ENCODE measurements around the genes HEATR5A and DTD2.

DNA sequence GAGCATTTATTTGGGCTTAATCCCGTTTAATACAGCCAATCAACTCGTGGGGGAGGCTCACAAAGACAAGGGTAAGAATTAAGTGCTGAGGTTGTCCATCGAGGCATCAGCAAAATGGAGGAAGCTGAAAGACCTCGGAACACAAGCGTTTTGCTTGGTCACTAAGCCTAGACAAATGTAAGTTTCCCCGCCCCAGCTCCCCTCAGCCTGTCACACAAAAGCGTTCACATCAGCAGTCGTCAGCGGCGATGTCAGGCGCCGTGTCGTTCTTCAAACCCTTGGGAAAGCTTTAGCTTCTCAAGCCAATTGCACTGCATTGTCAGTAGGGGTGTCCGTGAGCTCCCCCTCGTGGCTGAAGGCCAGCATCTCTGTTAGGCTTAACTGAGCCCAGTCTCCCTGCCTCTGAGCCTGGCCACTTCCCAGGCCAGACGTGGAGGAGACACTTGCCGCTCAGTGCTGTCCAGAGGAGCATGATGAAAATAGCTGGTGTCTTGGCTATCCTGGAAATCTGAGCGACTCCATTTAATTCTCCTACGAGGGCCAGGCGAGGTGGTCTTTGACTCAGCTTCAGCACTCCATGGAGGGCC, 288.3 kb upstream of the G2E3 start:
- PRO-cap, result no peak

- PRO-cap, result no peak
These were observed 9.8 kb upstream of the SCFD1 start for GRCh38 chr14:30612255-30612771.

GRCh38 chr14:30908900-30909367, 34.6 kb downstream of the COCH start:
- PRO-cap, result no peak

DNA sequence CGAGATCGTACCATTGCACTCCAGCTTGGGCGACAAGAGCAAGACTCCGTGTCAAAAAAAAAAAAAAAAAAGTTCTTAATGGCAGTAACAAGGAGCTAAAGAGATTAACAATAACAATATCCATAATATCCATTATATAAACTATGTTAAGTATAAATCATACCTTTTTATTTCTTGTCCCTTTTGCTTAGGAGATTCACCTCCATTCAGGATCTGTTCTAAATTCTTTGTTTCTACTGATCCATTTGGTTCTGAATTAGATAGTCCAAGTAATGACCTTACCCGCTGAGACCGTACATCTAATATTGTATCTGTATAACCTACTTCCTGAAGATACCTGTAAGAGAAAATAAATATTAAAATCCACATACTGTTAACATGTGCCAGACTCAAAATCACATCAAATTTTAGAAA, 72.6 kb downstream of the COCH start:
- PRO-cap, result no peak

- PRO-cap, result no peak
These were observed 412 bp downstream of the HECTD1 start for GRCh38 chr14:31207323-31207438.

DNA sequence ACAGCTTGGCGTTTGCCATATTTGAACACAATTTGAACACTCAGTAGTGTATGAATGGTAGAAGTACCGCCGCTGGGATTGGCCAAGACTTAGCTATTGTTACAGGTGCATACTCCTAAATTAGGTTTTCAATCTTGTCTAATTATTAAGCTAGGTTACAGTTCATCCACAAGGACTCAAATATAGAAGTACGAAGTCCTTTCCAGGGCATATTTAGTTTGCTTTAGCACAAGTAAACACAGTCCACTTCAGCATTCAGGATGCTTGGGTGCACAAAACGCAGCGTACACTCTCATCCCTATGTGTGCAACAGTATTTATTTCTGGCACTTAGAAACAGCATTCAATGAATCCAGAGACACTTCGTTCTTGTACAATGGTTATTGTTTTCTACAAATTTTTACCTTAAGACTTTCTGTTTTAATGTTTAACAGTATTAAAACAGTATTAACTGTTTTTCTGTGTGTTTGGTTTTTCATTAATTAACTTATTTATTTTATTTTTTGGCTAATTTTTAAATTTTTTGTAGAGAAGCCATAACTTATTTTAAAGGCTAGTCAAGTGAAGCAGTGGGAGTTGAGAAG, 50.6 kb upstream of the HECTD1 start:
- PRO-cap, result no peak

- PRO-cap, result bidirectional peak, plus-strand start at chr14:31420185, minus-strand start at chr14:31419931; bidirectional peak, plus-strand start at chr14:31420763, minus-strand start at chr14:31420550
These were observed at the start of gene HEATR5A for GRCh38 chr14:31419640-31420947. HEATR5A (minus strand) TSS chr14:31420550.

DNA sequence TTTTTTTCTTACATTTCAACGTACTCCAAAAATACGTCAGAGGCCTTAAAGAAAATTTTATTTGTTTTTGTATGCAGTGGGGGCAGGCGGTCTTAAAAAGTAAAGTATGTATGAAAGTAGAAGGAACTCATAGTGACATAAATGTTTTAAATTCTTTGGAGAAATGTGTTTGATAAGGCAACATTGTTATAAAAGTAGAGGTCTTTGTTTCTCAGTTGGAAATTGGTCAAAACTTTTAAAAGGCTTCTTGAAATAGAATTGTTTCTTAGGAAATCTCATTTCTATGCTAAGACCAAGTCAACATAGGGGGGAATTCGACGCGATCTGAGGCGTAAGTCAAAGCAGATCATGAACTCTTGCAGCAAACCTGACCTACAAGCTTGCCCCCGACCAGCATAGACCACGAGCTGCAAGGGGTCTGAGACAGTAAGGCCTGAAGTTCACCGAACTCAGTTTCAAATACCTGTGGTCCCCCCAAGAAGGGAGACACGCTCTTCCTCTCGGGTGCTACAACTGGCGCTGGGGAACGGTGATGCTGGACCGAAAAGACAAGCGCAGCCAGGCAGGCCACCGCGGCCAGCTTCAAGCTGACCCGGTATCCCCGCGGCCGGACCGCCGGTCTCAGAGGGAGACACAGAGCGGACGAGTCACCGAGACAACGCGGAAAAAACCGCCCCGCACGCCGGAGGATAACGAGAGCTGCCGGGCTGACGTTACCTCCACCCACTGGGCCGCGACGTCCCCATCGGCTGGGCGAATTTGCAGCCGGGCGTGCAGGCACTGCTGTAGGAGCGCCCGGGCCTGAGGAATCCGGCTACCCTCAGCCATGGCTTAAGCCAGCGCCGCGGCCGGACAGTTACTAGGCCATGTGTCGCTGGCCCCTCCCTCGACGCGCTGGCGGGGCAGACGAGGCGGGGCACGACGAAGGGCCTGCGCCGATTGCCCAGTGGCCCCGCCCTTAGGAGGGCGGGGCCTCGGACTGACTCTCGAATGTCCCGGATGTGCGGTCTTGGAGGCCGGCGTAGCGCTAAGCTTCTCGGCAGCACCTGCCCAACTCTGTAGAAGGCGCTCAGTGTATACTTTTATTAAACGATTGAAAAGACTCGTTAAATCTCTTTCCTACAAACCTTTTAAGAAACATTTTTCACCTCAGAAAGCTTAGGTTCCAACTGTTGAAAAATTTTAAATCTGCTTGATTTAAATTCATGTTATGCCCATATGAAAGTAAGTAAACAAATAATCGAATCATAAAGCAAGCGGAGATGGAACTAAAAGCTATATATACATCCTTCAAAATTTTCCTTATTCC, at the start of gene DTD2:
Gene DTD2 (minus strand): TSS at position 941 of the 1,309 bp plus-strand sequence.
- PRO-cap, result bidirectional peak, plus-strand start at position 989 of the sequence, minus-strand start at position 858 of the sequence

GRCh38 chr14:31927119-31927780, 149.9 kb upstream of the ARHGAP5 start:
- PRO-cap, result no peak

DNA sequence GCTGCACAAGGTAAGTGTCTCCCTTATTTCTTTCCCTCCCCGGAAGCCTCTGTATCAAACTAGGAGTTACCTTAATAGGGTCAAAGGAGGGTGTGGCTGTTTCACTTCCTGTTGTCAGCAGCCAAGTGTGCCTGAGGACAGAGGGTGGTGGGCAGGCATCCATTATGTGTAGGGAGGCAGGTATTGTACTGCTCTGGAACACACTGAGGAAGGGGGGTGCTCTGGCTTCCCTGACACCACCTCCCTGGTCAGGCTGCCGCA, 132.1 kb upstream of the ARHGAP5 start:
- PRO-cap, result no peak

DNA sequence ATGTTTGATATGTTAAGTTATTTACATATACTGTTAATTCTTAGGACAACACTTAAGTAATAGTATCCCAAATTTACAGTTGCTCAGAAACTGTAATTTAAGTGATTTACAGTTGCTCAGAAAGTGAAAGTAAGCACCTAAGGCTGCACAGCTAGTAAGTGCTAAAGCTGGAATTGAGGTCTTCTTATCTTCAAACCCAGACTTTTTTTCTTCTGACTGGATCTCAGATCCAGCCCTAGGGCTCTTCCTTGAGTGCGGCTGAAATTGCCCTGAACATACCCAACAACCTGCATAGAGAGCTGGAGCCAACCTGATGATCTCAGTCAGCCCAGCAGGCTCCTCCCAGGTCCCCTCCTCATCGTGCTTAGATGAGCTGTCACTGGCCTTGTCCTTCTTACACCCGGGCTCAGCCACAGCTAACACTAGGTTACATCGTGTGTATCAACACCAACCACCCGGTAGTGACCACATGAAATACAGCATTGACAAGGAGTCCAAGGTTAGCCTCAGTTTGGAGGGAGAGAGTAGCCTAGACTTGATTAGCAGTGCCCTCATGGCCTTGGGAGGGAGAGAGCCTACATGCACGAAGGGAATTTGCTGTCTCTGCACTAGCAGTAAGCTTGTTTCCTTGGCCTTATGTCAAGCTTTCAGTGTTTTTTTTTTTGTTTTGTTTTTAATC, 111.1 kb upstream of the ARHGAP5 start:
- PRO-cap, result no peak

DNA sequence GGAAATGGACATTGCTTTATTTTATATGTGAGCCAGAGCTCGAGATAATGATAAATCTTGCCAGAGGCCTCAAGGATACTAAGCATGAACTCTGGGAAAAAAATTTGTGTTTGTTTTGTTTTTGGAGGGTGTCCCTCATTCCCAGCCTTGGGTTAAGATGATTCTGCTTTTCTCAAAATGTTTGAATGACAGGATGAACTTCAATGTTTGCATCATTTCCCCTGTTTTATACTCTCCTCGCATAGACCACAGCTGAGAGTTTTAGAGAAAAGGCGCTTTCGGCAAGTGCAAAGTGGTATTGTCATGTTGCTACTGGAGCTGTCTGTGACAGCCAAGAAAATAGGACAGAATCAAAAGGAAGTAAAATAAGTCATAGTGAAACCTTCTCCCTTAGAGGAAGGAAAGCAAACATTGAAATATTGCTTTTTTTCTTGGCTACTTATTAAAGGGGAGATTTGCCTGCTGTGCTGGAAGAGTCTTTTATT, 33.6 kb upstream of the ARHGAP5 start:
- PRO-cap, result no peak

DNA sequence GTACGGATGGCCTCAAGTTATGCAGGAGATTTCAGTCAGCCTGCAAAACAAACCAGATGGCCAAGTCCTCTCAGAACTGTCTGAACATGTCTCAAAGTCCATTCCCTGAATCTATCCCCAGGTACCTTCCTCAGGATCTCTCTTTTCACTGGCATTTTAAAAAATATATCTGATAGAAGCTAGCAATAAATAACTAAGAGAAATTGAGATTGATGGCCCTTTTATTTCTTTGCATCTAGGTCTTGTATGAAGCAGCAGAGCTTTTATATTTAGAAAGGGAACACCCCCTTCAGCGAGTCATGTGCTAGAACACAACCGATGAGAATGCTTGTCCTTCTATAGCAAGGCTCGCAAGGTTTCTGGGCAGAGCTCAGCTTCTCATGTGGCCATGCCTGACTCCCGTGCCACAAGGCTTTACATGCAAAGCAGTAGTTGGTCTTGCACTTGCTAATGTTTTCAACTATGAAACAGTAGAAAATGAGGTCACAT, 125.0 kb downstream of the AKAP6 start:
- PRO-cap, result no peak

- PRO-cap, result no peak
These were observed 144.3 kb downstream of the AKAP6 start for GRCh38 chr14:32473268-32474017.

GRCh38 chr14:32574056-32574488, 245.0 kb downstream of the AKAP6 start:
- PRO-cap, result no peak

DNA sequence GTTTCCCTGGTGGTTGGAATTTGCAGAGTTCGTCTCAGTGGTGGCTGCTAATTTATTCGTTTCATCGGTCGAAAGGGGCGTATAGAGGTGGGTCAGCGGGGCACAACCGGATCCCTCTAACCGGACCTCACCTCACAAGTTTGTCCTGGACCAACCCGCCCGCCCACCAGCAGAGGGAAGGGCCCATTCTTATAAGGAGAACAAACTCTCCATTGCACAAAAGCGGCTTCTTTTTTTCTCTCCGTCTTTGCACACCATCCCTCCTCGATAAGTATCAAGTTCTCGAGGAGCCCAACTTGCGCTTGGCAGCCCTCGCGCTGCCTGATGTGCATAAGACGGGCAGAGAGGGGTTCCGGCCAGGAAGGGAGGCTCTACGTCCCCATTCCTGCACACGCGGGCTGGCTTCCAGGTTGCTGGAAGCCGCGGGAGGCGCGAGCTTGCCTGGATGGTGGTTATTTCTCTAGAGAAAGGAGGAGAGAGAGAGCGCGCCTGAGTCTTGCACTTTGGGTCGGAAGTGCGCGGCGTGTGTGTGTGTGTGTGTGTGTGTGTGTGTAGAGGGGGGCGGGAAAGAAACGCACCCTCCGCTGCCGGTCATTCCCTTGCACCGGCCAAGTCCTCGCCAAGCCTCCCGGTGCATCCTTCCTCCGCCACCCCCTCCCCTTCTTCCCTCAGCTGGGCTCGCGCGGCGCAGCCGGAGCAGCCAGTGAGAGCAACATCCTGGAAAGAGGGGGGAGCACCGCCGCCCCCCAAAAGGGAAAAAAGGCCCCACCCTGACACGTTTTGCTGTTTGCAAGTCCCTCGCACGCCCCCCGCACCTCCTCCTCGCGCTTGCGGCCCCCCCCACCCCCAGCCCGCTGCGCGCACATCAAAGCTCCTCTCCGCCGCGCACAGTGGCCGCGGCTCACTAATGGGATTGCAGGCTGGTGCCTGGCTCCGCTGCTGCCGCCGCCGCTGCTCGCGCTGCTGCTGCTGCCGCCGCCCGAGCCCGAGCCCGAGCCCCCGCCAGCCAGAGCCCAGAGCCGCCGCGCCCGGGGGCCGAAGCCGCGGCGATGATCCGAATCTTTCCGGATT, 4.5 kb upstream of the NPAS3 start:
- PRO-cap, result no peak

DNA sequence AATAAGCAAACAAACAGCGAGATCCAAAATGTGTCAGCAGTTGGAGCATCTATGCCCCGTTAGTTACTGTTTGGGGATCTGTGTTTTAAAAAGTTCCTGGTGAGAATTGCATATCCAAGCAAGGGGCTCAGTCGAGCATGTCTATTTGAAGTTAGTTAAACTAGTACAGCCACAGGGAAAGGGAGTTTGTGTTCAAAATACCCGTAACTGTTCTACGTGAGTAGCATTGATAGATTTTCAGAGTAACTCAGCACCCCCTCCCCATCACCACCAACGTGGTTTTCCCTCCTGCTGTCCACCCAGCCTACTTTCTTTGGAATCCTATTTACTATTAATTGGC, 1.4 kb downstream of the NPAS3 start:
- PRO-cap, result no peak

DNA sequence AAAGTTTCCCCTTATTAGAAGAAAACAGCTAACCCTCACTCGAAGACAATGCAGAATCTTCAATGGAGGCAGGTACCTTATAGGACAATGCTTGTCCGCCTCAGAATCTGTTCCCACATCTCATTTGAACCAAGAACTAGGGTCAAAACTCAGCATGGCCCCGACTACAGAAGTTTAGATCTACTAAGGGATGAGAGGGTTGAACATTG, 70.1 kb downstream of the EGLN3 start:
- PRO-cap, result no peak

- PRO-cap, result no peak
These were observed 360 bp upstream of the EGLN3 start for GRCh38 chr14:33951320-33951547.

GRCh38 chr14:34030936-34031437, 80.1 kb upstream of the EGLN3 start:
- PRO-cap, result no peak

All from sternocleidomastoid (tissue), 1 donor.